GM23248 (cell line): ENCODE measurements around the gene NBPF12.

- RAMPAGE, long total RNA, result no peak
Observed at GRCh38 chr1:145160970-145161357, 65.2 kb downstream of the FAM72D start.

GRCh38 chr1:145169375-145170082 is 72.4 kb downstream of the PPIAL4D start:
- RAMPAGE, long total RNA, result no peak

DNA sequence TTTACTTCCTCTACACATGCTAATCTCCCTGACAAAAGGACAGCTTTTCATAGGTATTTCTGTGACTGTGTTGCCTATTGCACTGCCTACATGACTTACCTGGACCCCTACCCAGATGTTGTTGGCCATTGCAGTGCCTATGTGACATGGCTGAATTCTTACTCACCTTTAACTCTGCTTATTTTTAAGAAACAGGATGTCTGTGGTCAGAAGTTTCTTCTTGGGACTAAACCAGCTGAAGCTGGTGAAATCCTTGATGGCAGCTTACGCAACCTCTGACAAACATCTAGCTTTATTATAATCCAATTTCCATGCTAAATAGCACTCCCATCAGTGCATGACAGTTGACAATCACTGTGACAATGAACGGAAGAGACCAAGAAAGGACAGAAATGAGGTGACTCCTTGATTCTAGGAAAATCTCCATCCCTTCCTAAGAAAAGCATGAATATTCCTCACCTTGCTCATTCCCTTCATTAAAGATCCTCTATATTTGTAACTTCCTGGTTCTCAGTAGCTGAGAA is 50.6 kb downstream of the PPIAL4D start:
- RAMPAGE, long total RNA, result no peak

DNA sequence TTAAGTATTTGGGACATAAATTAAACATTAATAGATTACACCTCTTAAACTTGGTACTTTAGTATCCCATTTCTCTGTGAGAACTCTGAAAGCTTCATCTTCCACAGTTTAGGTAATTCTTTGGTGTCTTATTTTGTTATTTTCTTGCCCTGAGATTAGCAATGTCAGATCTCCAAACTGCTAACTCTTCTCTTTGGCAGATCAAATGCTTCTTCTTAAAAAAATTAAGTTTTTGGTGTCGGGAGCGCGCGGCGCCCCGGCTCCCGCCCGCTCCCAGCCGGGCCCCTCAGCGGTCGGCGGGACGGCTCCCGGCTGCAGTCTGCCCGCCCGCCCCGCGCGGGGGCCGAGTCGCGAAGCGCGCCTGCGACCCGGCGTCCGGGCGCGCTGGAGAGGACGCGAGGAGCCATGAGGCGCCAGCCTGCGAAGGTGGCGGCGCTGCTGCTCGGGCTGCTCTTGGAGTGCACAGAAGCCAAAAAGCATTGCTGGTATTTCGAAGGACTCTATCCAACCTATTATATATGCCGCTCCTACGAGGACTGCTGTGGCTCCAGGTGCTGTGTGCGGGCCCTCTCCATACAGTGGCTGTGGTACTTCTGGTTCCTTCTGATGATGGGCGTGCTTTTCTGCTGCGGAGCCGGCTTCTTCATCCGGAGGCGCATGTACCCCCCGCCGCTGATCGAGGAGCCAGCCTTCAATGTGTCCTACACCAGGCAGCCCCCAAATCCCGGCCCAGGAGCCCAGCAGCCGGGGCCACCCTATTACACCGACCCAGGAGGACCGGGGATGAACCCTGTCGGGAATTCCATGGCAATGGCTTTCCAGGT is 9.2 kb downstream of the PPIAL4D start:
- RAMPAGE, long total RNA, result no peak

DNA sequence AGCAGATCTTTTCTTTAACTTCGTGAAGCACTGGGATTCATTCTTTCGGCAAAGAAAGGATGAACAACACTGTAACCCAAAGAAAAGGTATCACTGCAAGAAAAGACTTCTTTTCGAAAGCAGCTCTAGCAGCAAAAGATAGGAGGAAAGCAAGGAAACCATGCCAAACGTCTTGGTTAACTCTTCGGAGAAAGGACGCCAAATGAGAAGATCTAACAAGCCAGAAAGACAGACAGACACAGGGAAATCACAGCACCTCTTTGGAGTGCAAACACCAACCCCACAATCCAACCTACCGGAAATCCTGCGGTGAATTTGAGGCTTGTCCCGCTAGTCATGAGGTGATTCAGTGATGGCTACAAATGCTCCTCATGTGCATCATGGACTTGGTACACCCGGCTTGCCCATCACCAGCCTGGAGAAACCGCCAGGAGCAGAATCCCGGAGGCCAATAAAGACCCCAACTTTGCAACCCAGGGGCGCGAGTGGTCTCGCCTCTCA is 869 bp downstream of the NBPF20 start:
- RAMPAGE, long total RNA, result no peak

DNA sequence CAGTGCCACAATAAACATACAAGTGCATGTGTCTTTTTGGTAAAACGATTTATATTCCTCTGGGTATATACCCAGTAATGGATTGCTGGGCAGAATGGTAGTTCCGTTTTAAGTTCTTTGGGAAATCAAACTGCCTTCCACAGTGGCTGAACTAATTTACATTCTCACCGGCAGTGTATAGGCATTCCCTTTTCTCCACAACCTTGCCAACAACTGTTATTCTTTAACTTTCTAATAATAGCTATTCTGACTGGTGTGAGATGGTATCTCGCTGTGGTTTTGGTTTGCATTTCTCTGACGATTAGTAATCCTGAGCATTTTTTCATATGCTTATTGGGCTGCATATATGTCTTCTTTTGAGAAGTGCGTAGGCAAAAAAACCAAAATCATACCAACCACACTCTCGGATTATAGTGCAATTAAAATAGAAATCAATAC is 5.8 kb downstream of the RNF115 start:
- RAMPAGE, long total RNA, result no peak

GRCh38 chr1:145859296-145859511 is 323 bp upstream of the PIAS3 start:
- RAMPAGE, long total RNA, result no peak

GRCh38 chr1:145911059-145911258 is 1.1 kb upstream of the ITGA10 start:
- RAMPAGE, long total RNA, result no peak

DNA sequence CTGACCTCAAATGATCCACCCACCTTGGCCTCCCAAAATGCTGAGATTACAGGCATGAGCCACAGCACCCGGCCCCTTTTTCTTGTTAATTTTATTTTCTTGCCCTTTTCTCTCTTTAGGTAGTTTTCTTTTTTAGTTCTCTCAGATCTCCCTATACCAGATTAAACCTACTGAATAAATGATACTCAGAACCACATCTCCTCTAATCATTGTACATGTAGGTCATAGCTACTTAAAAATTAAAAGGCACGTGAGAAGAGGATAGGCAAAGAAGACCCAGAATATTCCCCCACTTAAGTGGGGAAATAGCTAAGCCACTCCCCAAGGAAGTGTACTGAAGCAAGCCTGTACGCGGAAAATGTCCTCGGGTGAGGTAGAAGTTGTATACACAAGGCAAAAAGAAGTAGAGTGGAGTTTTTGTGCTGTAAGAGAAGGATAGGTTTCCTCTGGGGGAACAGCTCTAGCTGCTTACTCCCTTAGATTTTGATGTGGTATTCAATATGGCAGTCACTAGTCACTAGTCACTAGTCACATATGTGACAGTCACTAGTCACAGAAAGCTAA is 7.8 kb downstream of the TXNIP start:
- RAMPAGE, long total RNA, result no peak

- RAMPAGE, long total RNA, result no peak
Observed at GRCh38 chr1:145994886-145995009, 1.6 kb downstream of the TXNIP start.

- RAMPAGE, long total RNA, result no peak
Observed at GRCh38 chr1:146009956-146010749, 11.4 kb downstream of the HJV start.

- RAMPAGE, long total RNA, result no peak
Observed at GRCh38 chr1:146019272-146020169, 2.0 kb downstream of the HJV start.

- RAMPAGE, long total RNA, result no peak
Observed at GRCh38 chr1:146049347-146049918, 27.9 kb upstream of the HJV start.

- RAMPAGE, long total RNA, result no peak
Observed at GRCh38 chr1:146937943-146938912, at the start of gene NBPF12. Gene NBPF12 (plus strand): TSS chr1:146938324.

GRCh38 chr1:147110027-147110401 is 62.3 kb downstream of the PRKAB2 start:
- RAMPAGE, long total RNA, result no peak

GRCh38 chr1:147200981-147201700 is 24.0 kb downstream of the FMO5 start:
- RAMPAGE, long total RNA, result no peak

DNA sequence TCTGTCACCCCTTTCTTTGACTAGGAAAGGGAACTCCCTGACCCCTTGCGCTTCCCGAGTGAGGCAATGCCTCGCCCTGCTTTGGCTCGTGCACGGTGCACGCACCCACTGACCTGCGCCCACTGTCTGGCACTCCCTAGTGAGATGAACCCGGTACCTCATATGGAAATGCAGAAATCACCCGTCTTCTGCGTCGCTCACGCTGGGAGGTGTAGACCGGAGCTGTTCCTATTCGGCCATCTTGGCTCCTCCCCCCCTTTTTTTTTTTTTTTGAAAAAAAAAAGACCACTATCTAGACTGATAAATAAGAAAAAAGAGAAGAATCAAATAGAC is 85.0 kb downstream of the CHD1L start:
- RAMPAGE, long total RNA, result no peak

DNA sequence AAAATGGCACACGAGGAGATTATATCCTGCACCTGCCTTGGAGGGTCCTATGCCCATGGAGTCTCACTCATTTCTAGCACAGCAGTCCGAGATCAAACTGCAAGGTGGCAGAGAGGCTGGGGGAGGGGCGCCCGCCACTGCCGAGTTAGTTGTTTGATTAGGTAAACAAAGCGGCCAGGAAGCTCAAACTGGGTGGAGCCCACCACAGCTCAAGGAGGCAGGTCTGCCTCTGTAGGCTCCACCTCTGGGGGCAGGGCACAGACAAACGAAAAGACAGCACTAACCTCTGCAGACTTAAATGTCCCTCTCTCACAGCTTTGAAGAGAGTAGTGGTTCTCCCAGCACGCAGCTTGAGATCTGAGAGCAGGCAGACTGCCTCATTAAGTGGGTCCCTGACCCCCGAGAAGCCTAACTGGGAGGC is 138.6 kb upstream of the BCL9 start:
- RAMPAGE, long total RNA, result no peak

- RAMPAGE, long total RNA, result no peak
Observed at GRCh38 chr1:147504532-147505418, 36.5 kb upstream of the BCL9 start.

- RAMPAGE, long total RNA, result no peak
Observed at GRCh38 chr1:147515312-147515963, 25.9 kb upstream of the BCL9 start.